Left colon (tissue), 1 donor: ENCODE data around the genes RBMY1F and DAZ4.

DNA sequence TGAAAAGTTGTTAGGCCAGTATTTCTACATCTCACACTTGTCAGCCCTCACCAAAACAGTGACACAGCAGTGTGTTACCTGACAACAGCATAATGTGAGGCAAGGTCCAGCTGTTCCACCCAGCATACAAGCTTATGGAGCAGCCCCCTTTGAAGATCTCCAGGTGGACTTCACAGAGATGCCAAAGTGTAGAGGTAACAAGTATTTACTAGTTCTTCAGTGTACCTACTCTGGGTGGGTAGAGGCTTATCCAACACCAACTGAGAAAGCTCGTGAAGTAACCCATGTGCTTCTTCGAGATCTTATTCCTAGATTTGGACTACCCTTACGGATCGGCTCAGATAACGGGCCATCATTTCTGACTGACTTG is 469.4 kb upstream of the TSPY4 start:
- PRO-cap, result no peak

DNA sequence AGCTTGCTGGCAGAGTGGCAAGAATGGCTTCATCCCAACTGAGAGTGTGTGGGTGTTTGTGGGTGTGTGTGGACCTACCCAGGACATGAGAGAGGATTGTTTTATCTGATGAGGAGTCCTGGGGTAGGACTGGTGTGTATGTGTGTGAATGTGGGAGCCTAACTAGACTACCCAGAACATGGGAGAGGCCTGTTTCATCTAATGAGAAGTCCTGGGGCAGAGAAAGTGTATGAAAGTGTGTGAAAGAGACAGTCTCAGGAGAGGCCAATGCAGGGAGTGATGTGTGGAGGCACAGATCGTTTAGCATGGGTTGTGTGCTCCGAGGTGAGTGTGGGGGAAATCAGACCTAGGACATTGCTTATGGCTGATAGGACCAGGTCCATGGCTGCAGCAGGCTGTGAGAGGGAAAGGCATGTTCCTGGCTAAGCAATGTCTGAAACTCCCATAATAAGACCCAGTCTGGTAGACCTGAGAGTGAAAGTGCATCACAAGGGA is 207.4 kb downstream of the DDX3Y start:
- PRO-cap, result no peak

- PRO-cap, result no peak
Observed at GRCh38 chrY:13136067-13136274, 231.3 kb downstream of the DDX3Y start.

DNA sequence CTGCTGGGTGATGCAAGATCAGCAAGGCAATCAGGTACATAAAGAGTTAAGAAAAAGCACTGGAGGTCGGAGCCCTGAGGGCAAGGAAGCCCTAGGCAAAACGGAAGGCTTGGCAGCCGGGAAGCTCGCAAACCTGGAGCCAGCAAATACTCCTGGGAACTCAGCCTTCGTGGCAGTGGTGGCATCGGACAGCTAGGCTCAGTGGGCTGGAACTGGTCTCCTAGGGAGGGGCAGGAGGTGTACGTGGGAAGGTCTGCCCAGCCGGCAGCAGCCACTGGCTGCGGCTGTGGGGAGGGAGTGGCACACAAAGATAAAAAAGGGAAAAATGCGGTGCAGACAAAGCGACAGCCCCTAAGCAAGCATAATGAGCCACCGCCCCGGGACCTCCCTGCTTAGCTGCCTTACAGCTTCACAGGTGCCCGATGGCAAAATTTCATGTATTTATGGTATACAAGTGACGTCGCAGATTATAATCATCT is 125.2 kb upstream of the KDM5D start:
- PRO-cap, result no peak

GRCh38 chrY:22182722-22183182 is at the start of gene RBMY1F:
RBMY1F (minus strand) TSS chrY:22182923.
- PRO-cap, result no peak

GRCh38 chrY:24833522-24834121 is at the start of gene DAZ4:
DAZ4 (plus strand) TSS chrY:24833919.
- PRO-cap, result no peak